Anterior vena cava (tissue), 1 donor: Measurements from ENCODE around the genes PGBD5 and DISC1.

- PRO-cap: unidirectional peak, minus-strand start at chr1:230426309
Measured at GRCh38 chr1:230425450-230426759, at the start of gene PGBD5. Gene PGBD5, minus strand, starts transcription at chr1:230426332.

DNA sequence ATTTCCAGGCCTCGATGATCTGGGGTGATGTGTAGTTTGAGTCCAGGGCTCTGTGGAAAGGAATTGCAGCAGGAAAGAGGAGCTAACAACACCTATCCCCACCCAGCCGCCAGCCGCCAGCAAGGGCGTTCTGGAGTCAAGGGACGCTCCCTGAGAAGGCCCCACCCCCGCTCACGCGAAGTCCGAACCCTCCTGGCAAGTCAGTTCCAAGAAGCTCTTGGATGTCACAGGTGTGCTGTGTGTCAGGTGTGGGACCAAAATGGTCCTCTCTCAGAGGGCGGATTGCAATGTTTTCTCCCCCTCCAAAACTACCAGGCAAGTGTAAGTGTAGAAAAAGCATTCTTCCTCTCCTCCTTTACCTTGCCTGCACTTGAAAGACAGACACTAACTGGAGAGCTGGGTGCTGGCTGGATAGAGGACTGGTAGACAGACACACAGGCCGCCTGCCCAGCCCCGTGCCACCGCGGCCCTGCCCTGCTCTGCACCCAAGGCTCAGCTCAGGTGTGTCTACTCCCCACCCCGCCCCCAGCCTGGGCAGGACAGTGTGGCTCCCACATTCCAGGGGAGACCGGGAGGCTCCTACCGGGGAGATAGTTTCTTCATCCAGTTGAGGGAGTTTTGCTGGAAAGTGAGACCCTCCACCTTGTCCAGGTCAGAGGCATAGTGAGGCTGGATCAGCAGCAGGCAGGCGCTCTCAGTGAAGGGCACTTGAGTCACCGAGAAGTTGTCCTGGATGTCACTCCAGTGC lies 8.4 kb downstream of the AGT start:
- PRO-cap: no peak

DNA sequence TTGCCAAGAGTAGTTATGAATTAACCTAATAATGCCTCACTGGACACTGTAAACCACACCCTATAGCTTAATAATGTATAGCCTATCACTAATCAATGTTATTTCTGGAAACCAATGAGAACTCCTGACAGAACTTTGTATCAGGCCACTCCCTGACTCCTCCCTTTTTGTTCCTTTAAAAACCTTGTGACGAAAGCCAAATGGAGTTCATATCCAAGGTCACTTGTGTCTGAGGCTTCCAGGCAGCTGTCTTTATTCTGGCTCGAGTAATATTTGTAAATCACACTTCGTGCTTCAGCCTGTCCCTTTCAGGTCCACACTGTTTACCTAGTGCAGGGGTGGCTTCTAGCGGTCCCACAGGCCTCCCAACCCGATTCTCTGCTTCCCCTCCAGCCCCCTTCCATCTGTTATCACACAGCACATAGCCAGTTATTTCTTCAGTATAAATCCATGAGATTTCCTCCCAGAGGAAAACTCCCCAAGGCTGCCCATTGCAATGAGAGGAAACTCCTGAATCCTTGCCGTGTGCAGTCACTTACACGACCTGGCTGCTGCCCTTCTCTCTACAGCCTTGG lies 16.2 kb upstream of the CAPN9 start:
- PRO-cap: no peak

DNA sequence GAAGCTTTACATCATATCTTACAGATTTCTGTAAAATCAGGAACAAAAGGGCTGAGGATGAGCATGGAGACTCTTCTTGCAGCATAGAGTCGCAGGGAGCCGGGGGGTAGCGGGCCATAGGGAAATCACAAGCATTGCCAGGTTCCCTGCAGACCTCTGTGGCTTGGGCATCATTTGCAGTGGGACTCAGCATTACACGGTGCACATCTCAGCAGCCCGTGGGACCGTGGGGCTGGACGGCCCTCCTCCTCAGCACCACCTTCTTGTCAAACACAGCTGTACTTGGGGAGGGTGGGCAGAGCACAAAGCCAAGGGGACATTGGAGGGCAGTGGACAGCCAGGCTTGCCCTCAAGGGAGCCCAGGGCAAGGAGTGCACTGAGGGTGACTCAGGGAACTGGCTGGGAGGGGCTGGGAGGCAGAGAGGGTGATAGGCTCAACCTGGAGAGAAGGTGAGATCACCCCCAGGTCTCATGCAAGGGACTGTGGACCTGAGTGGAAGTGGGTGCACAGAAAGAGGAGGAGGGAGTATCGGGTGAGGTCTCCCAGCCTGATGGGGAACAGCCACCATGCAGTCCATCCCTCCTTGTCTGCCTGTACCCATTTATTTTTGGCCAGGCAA lies 3.4 kb downstream of the CAPN9 start:
- PRO-cap: no peak

DNA sequence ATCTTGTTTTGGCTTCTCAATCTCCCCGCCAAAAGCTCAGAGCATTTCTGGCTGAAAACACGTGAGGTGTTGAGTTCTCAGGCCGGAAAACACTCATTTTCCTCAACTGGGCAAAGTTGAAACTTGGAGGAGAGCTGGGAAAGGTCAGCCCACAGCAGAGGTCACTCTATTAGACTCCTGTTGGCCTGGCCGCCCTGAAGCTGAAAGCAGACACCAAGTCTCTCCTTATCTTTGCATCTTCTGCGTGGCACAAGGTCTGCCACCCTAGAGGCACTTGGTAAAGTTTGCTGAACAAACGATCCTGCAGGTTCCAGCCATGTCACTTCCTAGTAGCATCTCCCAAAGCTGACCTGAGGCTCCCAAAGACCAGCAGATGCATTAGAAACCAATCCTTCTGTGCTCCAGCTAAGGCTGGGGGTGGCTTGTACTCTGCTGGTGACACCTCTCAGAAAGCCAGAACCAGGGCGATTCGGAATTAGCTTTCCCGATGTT lies 10.9 kb downstream of the CAPN9 start:
- PRO-cap: no peak

- PRO-cap: no peak
Measured at GRCh38 chr1:230999712-231000764, 21.1 kb downstream of the ARV1 start.

- PRO-cap: no peak
Measured at GRCh38 chr1:231234132-231234598, 6.8 kb downstream of the C1orf131 start.

- PRO-cap: no peak
Measured at GRCh38 chr1:231601704-231602131, 24.9 kb upstream of the DISC1 start.

- PRO-cap: bidirectional peak, plus-strand start at chr1:231626836, minus-strand start at chr1:231626512
Measured at GRCh38 chr1:231626288-231627073, at the start of gene DISC1. Gene DISC1, plus strand, starts transcription at chr1:231626790.

GRCh38 chr1:231684672-231685354 lies 58.2 kb downstream of the DISC1 start:
- PRO-cap: no peak

DNA sequence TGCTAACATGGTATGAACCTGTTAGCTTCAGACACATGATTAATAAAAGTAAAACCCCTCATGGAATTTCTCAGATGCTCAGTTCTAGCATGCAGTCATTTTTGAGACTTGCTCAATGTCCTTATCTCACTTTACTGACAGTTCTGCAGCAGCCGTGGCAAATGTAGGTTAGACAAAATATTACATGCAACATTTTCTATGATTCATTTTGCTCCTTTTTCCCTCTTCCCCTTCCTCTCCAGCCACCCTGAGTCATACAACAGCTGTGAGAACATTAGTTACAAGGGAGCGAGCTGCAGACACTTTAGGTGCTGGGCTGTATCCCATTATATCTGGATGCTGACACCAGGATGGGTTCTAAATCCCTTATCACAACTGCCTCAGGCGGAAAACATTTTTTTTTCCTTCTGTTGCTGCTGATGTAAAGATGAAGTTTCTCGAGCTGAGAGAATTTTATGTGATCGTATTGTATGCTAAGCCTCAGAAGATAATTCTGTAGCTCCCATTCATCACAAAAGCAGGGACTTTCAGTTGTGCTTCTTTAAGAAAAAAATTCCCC lies 344.8 kb downstream of the DISC1 start:
- PRO-cap: no peak

DNA sequence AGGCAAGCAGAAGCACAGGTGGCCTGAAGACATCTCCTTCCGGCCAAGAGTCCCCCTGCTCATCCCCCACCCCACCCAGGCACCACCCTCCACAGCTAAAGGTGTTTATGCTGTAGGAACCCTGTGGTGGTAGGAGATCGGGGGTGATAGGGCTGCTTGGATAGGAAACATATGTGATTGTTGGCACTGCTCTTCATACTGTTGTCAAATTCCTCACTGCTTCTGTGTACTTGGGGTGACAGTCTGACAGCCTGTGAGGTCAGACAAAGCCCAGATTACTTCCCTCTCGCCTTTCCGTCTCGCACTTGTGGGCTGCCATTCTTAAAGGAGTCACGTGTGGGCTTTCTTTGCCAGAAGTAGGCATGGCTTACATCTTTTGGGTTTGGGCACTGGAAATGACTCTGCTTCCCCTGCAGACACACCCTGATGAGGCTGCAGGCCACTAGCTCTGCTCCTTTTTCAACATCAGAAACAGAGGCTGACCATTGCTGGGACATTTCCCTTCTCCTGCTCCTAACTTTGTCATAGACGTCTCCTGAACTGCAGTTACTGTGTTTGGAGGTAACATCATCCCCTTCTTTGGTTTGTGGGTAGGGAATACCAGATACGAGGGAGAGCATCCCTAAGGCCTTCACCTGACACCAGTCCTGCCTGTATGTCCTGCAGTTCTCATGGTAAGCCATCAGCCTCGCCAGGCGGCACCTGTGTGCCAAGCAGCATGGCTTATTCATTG lies 363.9 kb downstream of the DISC1 start:
- PRO-cap: no peak

- PRO-cap: no peak
Measured at GRCh38 chr1:232038768-232039159, 412.2 kb downstream of the DISC1 start.

GRCh38 chr1:232373395-232373914 lies 256.5 kb downstream of the SIPA1L2 start:
- PRO-cap: unidirectional peak, minus-strand start at chr1:232373645

DNA sequence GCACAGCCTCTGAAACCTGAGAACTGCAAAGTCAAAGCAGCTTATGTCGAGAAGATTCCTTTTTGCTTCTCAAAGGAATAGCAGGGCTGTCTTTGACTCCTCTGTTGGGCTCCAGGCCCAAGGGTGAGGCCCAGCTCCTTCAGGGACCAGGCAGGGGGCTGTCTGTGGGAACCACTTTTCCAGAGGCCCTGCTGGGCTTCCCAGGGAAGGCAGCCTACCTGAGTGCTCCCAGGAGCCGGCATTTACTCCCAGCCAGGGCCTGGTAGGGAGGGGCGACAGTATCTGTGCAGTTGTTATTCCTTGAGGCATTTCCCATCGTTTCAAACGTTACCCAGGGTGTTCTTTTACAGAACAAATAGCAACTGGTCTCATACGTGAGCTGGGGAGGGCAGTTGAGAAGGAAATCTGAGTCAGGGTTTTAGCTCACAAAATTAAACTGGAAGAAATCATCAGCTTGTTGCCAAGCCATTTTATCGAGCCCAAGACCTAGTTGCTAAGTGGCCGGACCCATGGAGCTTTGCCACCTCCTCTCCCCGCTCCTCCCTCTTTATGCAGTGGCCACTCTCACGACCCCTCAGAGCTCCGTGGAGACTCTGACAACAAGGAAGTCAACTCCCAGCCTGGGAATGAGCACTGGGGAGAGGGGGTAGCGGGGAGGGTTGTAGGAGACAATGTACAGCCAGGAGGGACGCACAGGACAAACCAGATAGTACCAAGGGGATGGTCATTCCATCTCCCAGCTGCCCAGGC lies 251.1 kb downstream of the SIPA1L2 start:
- PRO-cap: no peak

- PRO-cap: no peak
Measured at GRCh38 chr1:232492926-232493950, 136.7 kb downstream of the SIPA1L2 start.

GRCh38 chr1:232497781-232498328 lies 132.1 kb downstream of the SIPA1L2 start:
- PRO-cap: no peak

DNA sequence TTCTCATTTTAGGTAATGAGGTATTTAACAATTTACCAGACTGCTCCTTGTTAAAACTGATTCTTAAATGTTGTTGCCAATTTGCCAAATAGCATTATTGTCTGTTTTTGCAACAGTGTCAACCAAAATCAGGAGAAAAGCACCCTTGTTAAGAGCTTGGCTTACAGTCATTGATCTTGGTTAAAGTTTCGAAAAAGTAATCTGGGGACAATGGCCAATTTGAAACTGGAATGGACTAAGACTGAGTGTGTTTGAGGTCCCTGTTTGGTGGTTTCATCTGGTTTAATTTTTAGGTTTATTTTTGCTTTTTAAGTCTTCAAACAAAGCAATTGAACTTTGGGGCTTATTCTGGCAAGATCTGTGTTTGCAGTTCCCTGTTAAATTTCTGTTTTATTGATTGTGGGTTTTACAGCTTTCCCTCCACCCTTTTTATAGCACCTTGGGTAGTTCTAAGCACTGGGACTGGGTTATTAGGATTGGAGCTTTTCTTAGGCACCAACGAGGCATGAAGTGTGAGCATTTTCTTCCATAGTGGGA lies 40.7 kb upstream of the MAP10 start:
- PRO-cap: no peak

DNA sequence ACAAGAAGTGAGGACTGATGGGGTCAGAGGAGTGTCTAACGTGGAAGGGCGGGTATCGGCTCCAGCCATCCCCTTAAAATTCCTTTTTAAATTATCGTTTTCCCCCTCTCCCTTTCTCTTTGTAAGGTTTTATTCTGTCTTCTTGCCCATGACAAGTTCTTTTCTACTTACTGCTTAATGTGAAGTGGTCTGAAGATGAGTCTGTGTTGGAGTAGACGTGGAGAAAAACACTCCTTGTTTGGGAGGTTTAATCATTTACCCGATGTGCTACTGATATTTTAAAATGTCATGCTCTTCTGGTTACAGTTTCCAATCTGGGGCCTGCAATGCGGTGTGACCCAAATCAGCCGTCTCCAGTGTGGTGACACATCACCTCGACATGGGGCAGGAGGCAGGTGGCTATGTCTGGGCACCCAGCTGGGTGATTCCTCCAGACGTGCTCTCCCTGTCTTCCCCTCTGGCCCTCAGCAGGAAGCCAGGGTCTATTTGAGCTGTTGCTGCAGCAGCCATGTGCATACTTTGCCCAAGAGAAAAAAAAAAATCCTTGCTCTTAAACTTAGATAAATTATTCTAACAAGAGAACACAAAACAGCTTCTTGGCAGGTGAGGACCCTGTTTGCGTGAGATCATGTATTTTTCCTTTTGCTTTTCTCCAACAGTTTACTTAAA lies 39.0 kb upstream of the MAP10 start:
- PRO-cap: no peak

- PRO-cap: no peak
Measured at GRCh38 chr1:232965508-232966199, 15.2 kb downstream of the NTPCR start.